CMK (cell line): ENCODE measurements around a stretch of chr11.

- RRBS, result no CpG with 5 or more reads among the region's 1 CpG
These were observed 101.2 kb upstream of the LMO1 start for GRCh38 chr11:8364958-8365174.

GRCh38 chr11:8688621-8689642 lies 6.3 kb downstream of the RPL27A start:
- RRBS, result no CpG with 5 or more reads among the region's 57 CpGs

DNA sequence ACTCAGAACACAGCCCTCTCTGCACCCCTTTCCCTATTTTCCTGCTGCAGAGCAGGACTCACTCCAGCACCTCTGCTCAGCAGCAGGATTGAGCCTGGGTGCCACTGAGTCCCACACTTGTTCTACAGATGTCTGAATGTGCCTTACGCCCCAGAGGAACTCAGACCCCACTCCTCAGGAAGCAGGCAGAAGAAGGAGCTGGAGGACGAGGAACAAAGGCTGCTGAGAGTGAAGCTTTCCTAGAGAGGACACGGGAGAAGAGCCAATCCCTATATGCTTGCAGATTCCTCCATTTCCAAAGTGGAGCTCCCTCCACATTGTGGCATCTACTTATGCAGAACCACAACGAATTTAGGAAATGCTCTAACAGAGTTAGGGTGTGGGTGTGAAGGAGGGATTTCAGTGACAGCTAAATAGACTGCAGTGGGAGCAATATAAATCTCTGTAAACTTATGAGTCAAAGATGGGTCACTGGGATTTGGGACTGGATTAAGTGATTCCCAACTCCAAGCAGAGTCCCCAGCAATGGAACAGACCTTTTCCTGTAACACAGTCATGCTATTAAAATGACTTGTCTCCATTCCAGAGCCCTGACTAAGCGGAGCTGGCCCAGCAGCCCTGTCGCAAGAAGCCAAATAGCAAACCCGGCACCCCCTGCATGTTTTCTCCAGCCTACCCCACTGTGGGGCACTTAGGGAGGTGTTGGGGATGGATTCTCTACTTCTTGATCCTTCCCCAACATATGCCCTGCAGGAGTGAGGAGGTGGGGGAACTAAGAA lies 36.5 kb downstream of the RPL27A start:
- RRBS, result no CpG with 5 or more reads among the region's 7 CpGs

- RRBS, result no CpG with 5 or more reads among the region's 8 CpGs
These were observed 55.2 kb downstream of the RPL27A start for GRCh38 chr11:8737716-8738290.

GRCh38 chr11:8738365-8738942 lies 55.9 kb downstream of the RPL27A start:
- RRBS, result no CpG with 5 or more reads among the region's 4 CpGs

DNA sequence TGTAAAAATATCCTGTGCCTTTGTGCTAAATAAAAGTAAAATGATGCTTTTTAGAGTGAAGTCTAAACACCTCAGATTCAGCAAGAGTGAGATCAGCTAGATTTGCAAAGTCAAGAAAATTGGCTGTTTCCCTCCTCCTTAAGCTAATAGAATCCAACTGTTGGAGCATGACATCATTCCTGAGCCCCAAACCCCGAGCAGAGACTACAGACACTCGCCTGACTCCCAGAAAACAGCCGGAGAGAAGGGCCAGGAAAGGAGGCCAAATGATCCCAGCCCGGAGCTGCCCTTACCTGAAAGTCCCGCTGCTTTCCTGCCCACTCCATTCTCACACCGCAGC lies 280 bp downstream of the DENND2B start:
- RRBS, result 53% methylated on average over 4 of the region's 6 CpGs

DNA sequence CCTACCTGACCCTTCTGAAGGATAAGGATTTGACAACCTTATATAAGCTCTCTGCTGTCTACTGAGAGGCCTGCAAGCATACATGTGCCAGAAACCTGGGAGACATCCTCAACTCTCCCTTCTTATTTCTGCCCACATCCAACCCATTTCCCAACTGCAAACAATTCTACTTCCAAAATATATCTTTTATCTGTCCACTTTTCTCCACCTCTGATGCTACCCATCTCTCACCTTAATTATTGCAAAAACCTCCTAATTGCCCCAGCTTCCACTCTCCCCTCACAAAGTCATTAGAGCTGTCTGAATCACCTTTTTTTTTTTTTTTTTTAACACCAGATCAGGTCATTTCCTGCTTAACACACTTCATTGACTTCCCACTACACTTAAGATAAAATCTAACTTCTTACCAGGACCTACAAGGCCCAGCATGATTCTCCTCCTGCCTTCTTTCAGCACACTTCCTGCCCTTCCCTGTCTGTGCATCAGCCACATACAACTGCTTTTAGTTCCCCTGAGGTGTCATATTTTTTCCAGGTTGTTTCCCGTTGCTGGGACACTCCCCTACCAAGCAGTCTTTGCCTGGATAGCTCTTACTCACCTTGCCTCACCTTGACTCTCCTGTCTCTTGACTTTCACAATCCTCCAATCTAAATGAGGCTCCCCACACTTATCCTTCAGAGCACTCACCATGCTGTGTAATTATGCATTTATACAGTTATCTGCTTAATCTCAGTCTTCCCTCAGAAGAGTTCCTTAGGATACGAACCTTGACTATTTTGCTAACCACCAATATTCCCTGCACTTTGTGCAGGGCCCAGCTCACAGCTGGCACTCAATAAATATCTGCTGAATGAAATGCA lies 3.7 kb upstream of the DENND2B start:
- RRBS, result no CpG with 5 or more reads among the region's 2 CpGs

DNA sequence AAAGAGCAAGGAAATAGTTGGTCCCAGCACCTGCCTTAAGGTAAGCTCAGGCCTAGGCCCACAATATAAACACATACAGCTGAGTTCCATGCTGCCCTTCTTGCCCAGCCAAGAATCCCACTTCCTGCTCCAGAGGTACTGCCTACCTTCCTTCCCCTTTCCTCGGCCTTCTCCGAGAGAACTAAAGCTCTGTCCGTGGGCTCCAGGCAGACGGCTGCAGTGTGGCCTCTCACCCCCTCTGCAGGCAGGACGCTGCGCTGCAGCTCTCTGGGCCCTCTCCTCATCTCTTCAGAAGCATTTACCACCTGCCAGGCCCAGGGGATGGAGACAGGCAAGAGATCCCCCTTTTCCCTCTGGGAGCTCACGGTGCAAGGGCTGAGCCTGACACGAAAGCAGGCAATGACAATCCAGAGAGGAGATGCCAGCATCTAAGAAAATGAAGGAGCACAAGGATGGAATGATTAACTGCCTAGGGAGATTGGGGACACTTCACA lies 46.3 kb upstream of the SCUBE2 start:
- RRBS, result no CpG with 5 or more reads among the region's 8 CpGs

- RRBS, result no CpG with 5 or more reads among the region's 3 CpGs
These were observed 9.7 kb upstream of the DENND5A start for GRCh38 chr11:9274713-9275331.

- RRBS, result no CpG with 5 or more reads among the region's 1 CpG
These were observed 35.9 kb downstream of the IPO7 start for GRCh38 chr11:9420249-9420838.

DNA sequence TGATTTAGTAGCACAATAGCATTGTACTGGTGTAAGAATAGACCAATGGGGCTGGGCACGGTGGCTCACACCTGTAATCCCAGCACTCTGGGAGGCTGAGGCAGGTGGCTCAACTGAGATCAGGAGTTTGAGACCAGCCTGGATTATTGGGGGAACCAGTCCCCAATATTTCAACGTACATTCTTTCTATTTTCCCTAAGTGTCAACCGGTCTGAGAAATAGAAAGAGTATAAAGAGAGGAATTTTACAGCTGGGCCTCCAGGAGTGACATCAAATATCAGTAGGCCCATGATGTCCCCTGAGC lies 9.3 kb upstream of the ZNF143 start:
- RRBS, result no CpG with 5 or more reads among the region's 3 CpGs

GRCh38 chr11:9571017-9571605 lies 2.4 kb upstream of the WEE1 start:
- RRBS, result no CpG with 5 or more reads among the region's 6 CpGs

GRCh38 chr11:9574140-9574756 lies 778 bp downstream of the WEE1 start:
- RRBS, result 1% methylated on average over 43 of the region's 84 CpGs

GRCh38 chr11:9664838-9665206 lies 945 bp downstream of the SWAP70 start:
- RRBS, result 2% methylated on average over 6 of the region's 11 CpGs

DNA sequence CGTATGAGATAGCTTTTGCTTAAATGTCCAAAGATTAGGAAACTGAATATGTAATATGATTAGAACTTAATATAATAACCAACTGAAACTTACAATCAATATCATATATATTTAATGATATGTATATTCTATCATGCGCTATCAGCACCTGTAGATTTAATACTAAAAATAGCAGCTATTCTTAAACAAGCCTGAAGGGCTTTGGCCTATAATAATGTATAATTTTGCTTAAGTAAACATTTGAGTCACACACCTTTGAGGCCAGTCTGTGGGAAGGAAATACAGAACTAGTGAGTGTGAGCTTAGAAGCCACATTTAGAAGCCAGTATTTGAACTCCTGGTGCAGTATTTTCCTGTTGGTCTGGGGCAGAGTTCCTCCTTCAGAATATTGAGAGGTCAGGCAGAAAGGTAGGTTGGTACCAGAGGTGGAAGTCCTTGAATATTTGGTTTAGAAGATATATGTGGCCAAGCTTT lies 62.7 kb downstream of the SWAP70 start:
- RRBS, result no CpG with 5 or more reads among the region's 2 CpGs

- RRBS, result no CpG with 5 or more reads among the region's 1 CpG
These were observed 305.6 kb downstream of the SWAP70 start for GRCh38 chr11:9969406-9969993.

- RRBS, result no CpG with 5 or more reads among the region's 7 CpGs
These were observed 159.2 kb downstream of the SBF2 start for GRCh38 chr11:10134747-10135340.

DNA sequence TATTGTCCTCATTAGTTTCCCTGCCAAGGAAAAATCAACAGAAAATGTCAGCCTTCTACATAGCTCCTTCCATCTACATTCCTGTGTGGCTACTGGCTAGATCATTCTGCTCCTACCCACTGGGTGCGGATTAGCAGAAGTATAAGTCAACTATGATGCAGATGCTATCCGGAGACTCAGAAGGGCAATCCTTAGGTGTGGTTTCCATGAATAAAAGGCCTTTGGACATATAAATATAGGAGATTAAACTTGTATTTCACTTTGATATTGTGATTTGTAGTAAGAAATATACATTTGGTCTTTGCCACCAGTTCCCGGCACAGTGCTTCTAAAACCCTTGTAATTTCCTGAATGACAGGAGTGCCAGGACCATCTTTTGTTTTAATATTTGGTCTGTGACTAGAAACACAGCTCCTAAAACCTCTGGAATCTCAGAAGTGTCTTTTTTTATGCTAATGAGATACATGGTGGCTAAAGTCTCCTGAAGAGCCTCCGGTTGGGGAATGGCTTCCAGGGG lies 154.2 kb downstream of the SBF2 start:
- RRBS, result no CpG with 5 or more reads among the region's 4 CpGs

GRCh38 chr11:10288754-10289429 lies 5.1 kb downstream of the SBF2 start:
- RRBS, result no CpG with 5 or more reads among the region's 16 CpGs

GRCh38 chr11:10295146-10296005 lies 1.4 kb upstream of the SBF2 start:
- RRBS, result no CpG with 5 or more reads among the region's 9 CpGs